Melanocyte of skin (primary cell): ENCODE results near the gene HLA-DOA.

- CAGE, long polyA plus RNA, 2 experiments: no peak in any of the 2 experiments
Measured at GRCh38 chr6:32940085-32940476, 747 bp downstream of the HLA-DMB start.

GRCh38 chr6:32941455-32941808, 604 bp upstream of the HLA-DMB start:
- CAGE, long polyA plus RNA, 2 experiments: no peak in any of the 2 experiments

GRCh38 chr6:32983469-32984274, 15.3 kb downstream of the BRD2 start:
- CAGE, long polyA plus RNA, 2 experiments: no peak in any of the 2 experiments

- CAGE, long polyA plus RNA, 2 experiments: no peak in any of the 2 experiments
Measured at GRCh38 chr6:33009065-33009918, at the start of gene HLA-DOA. Gene HLA-DOA (minus strand): TSS chr6:33009591.

GRCh38 chr6:33249684-33250287, 21.9 kb downstream of the VPS52 start:
- CAGE, long polyA plus RNA, 2 experiments: no peak in any of the 2 experiments

DNA sequence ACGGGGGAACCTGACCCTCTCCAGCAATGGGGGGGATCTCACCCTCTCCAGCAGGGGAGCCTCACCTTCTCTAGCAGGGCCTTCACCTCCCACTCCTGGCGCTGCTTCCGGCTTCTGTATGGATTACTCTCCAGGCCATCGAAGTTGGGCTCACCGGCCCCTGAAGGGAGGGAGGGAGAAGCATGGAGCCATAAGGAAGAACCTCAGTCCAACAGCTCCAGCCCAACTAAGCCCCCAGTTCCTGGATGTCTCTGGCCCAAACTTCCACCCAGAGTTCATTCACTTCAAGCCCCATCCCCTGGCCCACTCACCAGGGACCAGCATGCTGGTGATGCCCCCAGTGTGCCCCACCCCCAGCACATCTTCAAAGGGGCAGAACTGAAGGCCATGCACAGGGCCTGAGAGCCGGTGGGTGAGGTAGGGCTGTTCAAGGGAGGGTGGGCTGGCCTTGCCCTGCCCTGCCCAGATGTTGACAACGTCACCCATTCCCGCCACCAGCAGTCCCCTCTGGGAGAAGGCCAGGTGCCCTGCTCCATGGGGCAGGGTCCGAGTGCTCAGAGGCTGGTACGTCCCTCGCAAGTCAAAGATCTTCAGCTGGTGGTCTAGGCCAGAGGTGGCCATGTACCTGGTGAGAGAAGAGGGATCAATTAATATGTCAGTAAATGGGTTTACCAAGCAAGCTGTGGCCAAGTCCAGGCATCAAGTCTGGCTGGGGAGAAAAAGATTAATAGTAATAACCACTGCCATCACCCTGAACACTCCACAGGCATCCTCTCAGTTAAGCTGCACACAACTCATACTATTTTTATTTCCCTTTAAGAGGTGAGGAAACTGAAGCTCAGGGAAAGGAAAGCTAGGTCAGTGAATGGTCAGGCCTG, 3.7 kb downstream of the B3GALT4 start:
- CAGE, long polyA plus RNA, 2 experiments: no peak in any of the 2 experiments

GRCh38 chr6:33297825-33298040, 1.0 kb downstream of the RGL2 start:
- CAGE, long polyA plus RNA, 2 experiments: no peak in any of the 2 experiments

DNA sequence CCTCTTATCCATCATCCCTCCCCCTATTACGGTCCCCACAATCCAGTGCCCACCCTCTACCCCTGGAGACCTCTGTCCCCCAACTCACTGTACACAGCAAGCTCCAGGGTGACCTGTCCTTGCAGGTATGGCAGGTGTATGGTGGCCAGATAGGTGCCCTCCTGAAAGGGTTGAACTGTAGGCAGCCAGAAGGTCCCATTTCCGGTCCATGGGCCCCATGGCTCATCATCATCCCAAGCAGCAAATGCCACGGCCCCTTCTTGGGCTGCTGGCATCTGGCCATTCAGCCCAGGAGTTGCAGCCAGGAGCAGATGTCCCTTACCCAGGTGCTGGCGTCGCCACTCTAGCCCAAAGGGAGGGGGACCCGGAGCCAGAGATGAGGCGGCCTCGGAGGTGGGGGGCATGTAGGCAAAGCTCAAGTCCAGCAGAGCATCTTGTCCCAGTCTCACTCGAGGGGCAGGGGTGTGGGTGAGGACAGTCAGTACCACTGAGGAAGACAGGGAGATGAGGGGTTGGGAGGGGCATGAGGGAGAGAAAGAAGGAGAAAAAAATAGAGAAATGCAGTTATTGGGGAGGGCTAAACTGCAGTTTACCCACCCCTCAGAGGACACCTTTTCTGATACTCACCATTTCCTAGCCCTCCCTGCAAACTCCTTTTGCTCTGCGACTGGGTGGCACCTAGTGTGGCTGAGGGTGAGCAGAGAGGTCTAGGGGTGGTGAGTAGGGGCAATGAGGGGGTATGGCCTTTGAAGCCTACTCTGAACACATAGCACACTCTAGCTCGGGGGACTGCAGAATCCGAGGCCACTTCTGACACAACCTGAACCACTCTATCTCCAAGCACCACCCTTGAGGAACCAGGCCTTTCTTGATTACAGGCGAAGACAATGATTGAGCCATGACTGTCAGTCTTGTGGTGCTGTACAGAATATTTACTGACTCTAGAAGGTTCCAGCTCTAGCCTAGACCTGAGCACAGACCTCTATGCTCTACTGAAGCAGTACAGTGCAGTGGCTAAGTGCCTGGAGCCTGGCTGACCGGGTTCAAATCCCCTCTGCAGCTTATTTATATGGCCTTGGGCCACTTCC, 6.5 kb upstream of the RGL2 start:
- CAGE, long polyA plus RNA, 2 experiments: no peak in any of the 2 experiments

- CAGE, long polyA plus RNA, 2 experiments: no peak in any of the 2 experiments
Measured at GRCh38 chr6:33344383-33345123, 15.5 kb upstream of the SMIM40 start.

DNA sequence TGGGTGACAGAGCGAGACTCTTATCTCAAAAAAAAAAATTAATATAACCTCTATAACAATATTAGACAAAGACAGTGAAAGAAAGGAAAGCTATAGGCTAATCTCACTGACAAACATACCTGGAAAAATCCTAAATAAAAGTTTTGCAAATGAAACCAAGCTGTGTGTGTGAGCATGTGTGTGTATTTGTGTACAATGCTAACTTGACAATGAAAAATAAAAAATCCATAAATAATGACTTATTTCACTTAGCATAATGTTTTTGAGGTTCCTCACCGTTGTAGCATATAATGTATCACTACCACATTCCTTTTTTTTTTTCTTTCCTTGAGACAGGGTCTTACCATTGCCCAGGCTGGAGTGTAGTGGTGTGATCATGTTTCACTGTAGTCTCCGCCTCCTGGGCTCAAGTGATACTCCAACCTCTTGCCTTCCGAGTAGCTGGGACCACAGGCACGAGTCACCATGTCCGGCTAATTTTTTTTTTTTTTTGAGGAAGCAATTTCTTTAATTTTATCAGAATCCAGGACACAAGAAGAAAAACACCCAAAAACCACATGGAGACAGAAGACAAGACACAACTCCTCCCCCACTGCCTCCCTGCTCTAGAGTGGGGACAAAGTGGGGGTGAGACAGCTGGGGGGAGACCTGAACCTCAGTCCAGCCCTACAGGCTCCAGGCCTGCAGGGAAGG, 27.2 kb upstream of the KIFC1 start:
- CAGE, long polyA plus RNA, 2 experiments: no peak in any of the 2 experiments

DNA sequence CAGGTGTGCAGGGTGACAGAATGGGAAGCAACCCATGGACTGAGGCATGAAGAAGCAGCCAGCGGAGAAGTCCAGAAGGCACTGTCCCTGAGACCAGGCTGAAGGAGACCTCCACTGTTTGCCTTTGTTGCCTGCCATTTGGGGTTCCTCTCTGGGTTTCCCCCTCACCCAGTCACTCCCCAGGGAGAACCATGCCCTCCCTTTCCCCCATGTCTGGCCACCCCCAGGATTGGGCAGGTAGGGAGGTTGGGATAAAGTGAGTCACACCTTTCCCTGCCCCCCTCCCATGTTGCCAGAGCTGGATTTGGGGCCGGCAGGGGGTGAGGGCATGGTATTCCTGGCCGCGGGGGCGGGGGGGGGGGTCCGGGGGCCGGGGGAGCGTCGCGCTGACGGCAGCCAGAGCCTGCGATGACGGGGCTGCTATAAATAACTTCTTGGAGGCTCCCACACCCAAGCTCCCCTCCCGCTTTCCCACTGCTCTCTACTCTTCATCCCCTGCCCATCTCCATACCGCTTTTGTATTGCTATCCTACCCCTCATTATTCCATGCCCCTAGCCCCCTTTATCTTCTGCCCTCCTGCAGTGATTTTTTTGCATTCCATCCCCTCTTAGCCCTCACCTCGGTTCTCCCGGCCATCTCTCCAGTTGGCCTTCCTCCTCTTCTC, 13.6 kb downstream of the SYNGAP1 start:
- CAGE, long polyA plus RNA, 2 experiments: no peak in any of the 2 experiments

GRCh38 chr6:33443838-33444826, 10.2 kb upstream of the ZBTB9 start:
- CAGE, long polyA plus RNA, 2 experiments: no peak in any of the 2 experiments

DNA sequence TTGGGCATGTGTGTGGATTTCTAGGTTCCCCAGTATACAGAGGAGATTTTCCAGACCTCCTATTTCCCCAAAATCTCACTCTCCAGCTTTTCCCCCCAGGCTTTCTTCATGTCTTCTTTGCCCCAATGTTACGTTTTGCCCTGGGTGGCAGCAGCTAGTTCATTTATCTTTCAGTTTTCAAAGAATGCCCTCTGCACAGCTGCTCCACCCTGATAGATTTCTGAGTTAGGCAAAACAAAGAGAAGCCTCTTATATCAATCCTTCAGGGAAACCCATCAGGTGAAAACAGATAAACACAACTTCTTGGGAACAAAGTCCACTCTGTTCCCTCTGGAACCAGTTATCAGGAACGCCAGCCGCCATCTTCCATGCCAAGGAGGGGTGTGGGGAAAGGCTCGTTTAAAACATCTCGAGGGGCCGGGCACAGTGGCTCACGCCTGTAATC, 33.9 kb downstream of the ZBTB9 start:
- CAGE, long polyA plus RNA, 2 experiments: no peak in any of the 2 experiments

DNA sequence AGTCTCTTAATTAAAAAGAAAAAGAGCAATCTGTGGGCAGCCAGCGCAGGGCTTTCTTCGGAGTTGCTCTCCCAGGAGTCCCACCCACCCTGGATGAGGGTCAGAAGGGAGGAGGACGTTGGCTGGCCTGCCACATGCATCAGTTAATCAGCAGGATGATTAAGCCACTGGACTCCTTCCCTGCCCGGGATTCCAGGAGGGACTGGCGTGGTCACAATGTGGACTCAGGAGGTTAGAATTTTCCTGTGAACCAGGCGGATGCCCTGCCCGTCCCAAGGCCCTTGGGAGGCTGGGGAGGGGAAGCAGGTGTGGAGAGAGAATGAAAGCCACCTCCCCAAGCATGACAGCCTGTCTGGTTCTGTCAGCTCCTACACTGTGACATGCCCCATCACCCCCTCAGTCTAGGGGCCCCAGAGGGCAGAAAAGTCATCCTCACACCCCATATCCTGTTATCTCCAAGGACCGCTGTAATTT, 11.6 kb upstream of the ITPR3 start:
- CAGE, long polyA plus RNA, 2 experiments: no peak in any of the 2 experiments

GRCh38 chr6:33619833-33620133, 1.3 kb upstream of the ITPR3 start:
- CAGE, long polyA plus RNA, 2 experiments: no peak in any of the 2 experiments

DNA sequence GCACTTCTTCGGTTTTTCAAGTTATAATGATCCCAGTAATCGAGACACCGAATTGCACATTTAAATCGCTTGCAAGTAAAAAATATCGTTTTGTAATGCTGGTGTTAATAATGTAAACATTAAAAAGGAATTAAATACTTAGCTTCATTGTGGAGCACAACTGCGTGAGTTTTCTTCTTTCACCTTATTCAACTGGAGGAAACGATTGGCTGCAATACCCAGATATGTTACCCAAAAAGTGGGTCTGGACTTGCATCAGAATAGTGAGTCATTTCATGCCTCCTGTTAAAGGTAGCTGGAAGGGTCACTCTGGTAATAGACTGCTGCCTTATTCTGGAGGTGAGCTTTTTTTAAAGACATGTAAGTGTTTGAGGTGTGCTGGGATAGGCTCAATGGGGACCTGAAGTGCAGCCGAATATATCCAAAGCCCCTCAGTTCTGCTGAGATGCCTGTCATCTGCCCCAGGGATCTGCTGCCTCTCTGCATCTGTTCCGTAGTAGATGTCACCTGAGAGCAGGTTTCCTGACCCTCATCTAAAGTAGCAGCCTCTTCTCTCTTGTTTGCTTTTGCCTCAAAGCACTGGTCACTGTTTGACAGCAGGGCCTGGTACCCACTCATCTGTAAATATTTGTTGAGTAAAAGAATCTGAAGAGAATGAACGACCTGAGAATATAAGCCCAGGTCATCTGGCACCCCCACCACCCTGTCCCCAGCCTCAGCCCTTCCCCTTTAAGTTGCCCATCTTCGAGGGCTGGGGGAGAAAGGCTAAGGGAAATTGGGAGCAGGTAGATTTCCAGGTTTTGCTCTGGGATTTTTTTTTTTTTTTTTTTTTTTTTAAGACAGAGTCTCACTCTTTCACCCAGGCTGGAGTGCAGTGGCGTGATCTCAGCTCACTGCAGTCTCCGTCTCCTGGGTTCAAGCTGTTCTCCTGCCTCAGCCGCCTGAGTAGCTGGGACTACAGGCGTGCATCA, 5.6 kb upstream of the UQCC2 start:
- CAGE, long polyA plus RNA, 2 experiments: no peak in any of the 2 experiments

DNA sequence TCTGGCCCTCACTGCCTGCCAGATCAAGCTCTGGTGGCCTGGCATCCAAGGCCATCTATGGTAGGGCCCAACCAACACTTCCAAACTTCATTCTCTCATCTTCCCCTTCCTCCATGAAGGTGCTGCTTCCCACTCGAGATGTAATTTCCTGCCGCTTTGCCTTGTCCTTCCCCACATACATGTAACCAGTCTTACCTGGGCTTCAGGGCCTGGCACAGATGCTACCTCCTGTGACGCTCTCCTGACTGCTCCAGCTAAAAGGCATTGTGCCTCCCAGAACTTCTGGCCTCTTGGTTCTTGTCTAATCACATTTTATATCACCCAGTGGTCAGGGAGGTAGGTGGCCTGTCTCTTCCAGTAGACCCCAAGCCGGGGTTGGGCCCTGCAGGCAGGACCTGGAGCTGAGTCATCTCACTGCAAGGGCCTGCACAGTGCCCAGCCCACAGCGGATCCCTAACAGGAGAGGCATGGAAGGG, 6.5 kb downstream of the LEMD2 start:
- CAGE, long polyA plus RNA, 2 experiments: no peak in any of the 2 experiments

DNA sequence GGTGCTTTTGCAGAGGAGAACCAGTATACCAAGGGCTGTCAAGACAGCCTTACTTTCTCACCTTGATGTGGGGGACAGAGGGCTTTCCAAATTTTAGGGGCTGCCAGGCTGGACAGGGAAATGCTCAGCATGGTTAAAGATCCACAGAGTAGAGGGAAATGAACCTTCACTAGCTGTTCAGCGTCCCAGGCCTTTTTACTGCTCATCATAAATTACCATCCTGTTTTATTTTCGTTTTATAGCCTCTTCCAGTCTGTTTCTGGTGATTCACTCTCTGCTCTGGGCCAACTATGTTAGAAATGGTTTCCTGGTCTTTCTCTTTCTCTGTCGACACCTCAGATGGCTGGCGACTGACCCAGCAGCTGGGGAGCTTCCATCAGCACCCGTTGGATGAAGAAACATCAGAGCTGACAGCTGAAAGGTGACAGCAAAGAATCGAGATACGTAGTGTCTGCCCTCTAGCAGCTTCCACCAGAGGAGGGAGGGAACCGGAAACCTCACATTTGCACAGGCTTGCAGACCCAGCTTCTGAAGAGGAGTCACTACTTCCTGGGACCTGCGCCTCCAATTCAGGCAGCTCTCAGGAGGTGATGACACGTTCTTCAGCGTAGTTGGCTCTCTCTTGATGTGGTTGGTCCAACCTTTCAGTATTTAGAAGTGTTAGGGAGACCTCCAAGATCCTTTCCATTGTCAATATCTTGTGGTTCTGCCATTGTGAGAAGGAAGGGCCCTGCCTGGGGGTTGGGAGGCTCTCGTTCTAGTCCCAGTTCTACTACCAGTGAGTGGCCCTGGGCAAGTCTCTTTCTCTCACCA, 82.9 kb upstream of the MLN start:
- CAGE, long polyA plus RNA, 2 experiments: no peak in any of the 2 experiments

GRCh38 chr6:33927454-33927939, 123.7 kb upstream of the MLN start:
- CAGE, long polyA plus RNA, 2 experiments: no peak in any of the 2 experiments

DNA sequence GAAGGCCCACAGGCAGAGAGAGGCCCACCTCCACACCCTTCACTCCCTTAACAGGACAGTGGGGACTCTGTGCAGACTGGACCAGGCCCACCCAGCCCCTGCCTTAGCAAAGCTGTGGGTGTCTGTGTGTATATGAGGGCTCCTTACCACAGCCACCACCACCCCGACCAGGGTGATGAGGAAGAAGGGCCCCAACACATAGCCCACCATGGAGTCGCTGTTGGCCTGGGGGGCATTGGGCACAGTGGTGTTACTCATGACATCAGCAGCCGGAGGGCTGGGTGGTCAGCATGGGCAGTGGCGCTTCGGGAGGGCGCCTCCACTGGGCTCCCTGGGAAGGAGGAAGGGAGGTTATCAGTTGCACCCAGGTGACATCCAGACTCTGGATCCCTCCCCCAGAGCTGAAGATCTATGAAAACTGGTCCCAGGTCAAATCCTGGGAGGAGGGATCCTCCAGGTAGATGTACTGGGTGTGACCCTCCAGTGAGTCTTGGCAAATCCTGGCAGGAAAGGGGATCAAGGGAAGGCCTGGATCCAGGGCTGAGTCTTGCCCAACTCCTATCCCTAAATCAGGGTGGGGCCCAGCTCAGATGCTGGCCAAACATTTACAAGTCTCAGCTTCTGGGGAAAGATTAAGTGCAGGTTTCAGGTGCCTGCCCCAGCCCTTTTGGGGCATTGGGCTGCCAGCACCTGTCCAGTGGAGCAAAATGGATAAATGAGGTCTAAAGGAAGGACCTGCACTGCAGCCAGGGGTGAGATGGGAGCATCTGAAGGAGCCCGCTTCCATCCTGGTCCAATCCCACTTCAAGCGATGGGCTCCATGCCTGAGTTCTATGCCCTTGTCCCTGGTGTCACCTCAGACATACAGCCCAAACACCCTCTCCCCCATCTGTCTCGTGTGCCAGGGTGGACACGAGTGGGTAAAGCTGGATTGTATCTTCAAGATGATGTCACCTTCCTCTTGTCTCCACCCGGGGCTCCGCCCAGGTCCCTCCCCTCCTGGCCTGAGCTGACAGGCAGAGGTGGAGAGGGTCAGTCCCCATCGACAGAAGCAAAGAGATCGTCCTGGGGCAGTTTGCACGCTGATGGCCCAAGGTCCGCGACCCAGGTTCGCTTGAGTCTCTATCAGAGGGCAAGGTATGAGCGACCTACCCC, 895 bp downstream of the SMIM29 start:
- CAGE, long polyA plus RNA, 2 experiments: no peak in any of the 2 experiments